Monocyte (primary cell): ENCODE measurements around a stretch of chr13.

- PRO-cap, 2 experiments = no peak in any of the 2 experiments
Measured at GRCh38 chr13:43938878-43939569, 59.3 kb downstream of the LACC1 start.

DNA sequence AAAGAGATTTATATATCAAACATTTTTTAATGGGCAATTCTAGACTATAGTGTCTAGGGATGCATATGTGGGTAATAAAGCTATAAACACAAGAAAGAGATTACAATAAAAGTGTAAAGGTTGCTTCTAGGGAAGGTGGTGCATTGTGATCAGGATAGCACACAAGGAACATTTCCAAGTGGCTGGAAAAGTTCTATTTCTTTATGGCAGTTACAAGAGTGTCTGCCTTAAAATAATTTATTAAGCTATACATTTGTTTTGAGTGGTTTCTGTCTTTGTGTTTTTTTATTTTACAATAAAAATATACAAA lies 59.7 kb downstream of the SMIM2 start:
- PRO-cap, 2 experiments = no peak in any of the 2 experiments

GRCh38 chr13:44191256-44191911 lies 30.3 kb upstream of the SMIM2 start:
- PRO-cap, 2 experiments = no peak in any of the 2 experiments

DNA sequence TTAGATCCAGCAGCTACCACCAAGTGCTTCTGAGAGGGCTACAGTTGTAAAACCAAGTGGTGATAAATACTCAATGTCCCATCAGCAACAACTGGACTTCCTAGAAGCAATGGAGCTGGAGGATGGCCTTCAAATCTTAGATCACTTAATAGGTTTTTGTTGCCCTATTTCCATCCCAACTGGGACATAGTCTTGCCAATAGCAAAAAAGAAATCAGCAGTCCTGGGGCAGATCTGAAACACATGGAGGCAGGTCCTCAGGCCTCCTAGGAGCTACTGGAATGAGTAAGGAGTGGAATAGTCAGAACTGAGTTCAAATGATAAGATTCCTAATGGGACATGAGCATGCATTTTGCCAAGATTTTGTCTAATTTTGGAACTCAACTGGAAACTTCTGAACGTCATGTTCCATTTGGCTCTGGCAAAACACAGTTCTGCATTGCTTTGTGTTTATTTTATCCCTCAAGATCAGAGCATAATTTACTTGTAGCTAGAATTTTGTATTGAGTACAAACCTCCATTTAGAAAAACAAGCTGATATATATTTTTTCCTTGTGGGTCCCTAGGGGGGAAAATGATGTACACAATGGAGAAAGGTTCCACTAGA lies 63.3 kb upstream of the SMIM2 start:
- PRO-cap, 2 experiments = no peak in any of the 2 experiments

GRCh38 chr13:44310356-44310772 lies 63.3 kb upstream of the SERP2 start:
- PRO-cap, 2 experiments = no peak in any of the 2 experiments

GRCh38 chr13:44363750-44364469 lies 9.7 kb upstream of the SERP2 start:
- PRO-cap, 2 experiments = no peak in any of the 2 experiments

GRCh38 chr13:44374001-44374720 lies 537 bp downstream of the SERP2 start:
- PRO-cap, 2 experiments = no peak in any of the 2 experiments

DNA sequence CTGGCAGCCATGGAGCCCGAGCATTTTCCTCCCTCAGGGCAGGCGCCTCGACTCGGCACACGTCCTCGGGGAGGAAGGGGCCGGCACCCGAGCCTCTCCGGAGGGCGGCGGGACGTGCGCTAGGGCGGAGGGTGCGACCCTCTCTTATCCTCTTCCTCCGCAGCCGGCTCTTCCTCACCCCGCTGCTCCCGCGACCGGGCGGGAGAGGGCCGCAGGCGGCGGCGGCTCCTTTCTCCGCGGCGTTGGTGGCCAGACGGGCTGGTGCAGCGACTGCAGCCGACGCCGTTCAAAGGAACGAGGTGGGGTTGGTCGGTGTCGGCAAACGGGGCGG lies 714 bp upstream of the TSC22D1 start:
- PRO-cap, 2 experiments = peak in 2 of 2 experiments; most common plus-strand start position 233 of the sequence (in 2); most common minus-strand start position 61 of the sequence (in 1)

DNA sequence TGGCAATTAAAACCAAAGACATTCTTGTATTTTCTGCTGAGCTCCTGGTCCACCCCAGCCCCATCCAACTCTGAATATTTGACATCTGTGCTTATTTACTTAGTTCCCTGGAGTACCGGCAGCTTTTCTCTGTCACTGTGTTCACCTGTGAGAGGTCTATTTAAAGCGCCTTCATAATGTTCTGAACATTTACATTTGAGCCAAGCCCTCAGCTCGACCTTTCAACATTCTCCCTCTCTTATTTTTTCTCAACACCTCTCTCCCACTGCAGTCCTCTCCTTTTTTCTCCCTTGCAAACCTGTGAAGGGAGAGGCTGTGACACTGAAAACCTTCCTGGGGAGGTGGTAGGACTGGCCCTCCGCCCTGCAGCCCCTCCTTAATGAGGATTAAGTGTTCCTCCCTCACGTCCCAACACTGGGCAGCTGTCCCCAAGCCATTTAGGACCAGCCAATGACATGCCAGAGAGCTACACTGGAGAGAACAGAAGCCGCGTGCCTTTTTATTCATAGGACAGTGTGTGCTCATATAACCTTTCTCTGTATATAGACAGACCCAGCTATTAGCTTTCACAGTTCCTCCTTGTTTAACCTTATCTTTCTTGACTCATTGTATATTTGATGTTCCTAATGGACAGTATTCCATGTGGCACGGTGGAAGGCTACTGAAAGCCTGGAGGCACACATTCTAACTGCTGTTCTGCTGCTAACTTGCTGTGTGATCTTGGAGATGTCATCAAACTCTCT lies 134.8 kb downstream of the NUFIP1 start:
- PRO-cap, 2 experiments = no peak in any of the 2 experiments

- PRO-cap, 2 experiments = no peak in any of the 2 experiments
Measured at GRCh38 chr13:45056173-45056889, 64.0 kb upstream of the GTF2F2 start.

GRCh38 chr13:45336758-45337470 lies 4.1 kb downstream of the TPT1 start:
- PRO-cap, 2 experiments = peak in 2 of 2 experiments; most common minus-strand start chr13:45336885 (in 2)

DNA sequence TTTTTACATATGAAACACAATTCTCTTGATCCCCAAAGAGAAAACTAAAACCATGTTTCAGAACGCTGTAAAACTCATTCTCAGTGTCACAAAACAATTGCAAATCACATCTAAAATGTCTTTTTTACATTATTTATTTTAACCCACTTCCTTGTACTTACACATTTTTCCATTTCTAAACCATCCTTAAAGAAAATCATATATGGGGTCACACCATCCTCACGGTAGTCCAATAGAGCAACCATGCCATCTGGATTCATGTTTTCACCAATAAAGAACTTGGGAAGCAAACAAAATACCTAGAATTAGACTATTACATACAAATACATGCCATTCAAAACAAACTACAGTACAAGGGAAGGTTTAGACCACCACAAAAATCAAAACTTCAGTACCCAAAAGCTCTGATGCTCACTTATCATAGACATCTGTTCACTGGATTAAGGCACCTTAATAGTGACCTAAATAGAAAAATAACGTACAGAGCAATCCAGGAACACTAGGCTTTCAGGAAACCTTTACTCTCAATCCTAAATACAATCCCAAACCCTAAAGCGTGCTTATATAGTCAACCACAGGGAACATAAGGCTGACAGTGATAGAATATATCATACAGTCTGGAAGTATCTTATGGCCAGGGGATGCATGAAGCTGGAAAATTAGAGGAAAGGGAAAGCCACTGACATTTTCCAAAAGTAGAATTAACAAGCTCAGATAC lies 2.3 kb downstream of the TPT1 start:
- PRO-cap, 2 experiments = peak in 1 of 2 experiments; most common minus-strand start position 505 of the sequence (in 1)

DNA sequence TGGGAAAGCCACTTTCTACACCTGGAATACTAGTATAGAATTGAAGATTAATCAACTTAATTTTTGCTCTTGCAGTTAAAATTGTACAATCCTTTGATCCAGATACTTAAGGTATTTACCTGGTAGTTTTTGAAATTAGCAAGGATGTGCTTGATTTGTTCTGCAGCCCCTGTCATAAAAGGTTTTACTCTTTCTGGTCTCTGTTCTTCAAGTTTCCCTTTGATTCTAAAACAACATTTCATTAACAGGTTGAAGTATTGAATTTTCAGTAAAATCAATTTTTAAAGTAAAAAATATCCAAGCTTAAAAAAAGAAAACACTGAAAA lies 1.6 kb downstream of the TPT1 start:
- PRO-cap, 2 experiments = no peak in any of the 2 experiments

DNA sequence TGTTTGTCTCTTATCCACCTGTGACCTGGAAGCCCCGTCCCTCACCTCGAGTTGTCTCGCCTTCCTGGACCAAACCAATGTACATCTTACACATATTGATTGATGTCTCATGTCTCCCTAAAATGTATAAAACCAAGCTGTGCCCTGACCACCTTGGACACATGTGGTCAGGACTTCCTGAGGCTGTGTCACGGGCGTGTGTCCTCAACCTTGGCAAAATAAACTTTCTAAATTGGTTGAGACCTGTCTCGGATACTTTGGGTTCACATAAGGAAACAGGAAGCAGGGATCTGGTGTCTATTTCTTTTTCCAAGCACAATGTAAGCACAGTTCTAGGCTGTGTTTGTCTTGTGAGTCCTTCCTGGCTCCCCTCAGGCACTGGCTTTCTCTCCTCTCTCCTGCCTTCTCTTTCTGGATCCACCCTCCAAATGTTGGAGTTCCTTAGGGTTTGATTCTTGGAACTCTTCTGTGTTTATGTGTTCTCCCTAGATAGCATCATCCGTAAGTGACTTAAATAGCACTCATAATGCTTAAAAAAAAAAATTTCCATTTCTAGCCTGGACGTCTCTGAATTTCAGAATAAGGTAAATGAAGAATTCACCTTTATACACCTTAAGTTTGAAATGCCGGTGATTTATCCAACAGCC lies 27.6 kb upstream of the TPT1 start:
- PRO-cap, 2 experiments = no peak in any of the 2 experiments

GRCh38 chr13:45847596-45847995 lies 4.0 kb downstream of the SIAH3 start:
- PRO-cap, 2 experiments = no peak in any of the 2 experiments

DNA sequence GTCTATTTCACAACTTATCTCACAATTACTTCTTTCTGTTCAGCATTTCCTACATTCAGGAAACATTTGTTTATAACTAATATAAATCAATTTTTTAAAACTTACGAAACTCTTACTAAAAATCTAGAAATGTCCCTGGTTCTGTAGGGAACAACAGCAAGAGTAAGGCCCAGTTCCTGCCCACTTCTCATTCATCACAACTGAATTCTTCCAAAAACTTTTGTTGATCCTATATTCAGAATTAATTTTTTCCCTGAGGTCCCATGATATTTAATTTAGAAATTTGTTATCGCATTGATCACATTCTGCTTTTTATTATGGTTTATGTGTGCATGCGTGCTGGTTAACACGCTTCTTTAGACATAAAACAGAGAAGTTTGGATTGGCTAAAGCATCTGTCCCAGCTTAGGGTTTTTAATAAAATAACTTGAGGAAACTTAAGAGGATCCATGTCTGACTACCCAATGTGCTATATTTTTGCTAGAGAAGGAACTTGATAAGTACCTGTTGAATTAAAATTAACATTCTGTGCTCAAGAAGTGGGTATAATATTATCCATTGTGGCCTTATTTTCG lies 18.8 kb upstream of the CPB2 start:
- PRO-cap, 2 experiments = peak in 2 of 2 experiments; most common minus-strand start position 205 of the sequence (in 2)

GRCh38 chr13:46124340-46125059 lies 19.7 kb upstream of the CPB2 start:
- PRO-cap, 2 experiments = peak in 2 of 2 experiments; most common minus-strand start chr13:46124792 (in 2)

DNA sequence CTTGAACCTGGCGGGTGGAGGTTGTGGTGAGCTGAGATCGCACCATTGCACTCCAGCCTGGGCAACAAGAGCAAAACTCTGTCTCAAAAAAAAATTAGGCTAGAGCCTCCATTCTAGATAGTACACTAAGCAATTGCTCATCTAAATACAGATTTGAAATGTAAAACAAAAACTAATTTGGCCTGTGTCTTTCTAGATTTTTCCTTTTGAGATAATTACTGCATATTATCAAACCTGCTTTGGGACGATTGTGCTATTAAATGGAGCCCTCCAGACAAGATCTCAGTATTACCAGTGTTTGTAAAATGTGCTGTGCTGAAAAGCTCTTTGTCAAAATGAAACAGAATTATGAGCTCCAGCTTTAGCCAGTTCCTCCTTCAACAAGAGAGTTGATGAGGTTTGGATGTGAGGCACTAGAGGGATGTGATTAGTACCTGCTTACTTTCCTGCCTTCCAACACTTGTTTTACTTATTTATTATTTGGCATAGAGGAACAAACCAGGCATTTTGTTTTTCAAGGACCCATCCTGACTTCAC lies 32.7 kb upstream of the CPB2 start:
- PRO-cap, 2 experiments = no peak in any of the 2 experiments

DNA sequence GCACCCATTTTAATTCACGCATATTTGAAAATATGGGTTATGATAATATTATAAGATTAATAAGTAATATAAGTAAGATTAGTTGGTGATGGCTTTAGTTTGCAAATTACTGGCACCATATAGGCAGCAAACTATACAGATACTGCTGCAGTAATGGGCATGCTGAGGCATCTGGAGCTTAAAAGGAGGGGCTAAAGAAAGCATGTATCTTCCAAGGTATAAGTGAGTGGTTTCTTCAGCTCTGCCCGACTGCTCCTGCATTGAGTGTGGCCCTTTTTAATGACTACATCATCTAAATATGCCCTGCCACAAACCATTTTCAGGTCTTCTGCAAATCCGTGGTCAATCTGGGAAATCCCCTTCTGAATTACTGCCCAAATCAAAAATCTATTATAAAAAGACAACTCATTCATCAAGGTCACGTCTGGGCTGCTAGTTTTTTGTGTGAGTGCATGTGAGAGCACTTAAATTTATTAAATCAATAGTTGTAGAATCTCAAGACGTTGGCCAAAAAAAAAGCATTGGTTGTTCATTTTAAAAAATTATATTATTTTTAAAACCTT lies 16.5 kb downstream of the LCP1 start:
- PRO-cap, 2 experiments = no peak in any of the 2 experiments

- PRO-cap, 2 experiments = peak in 2 of 2 experiments; most common plus-strand start chr13:46168641 (in 1); most common minus-strand start chr13:46168519 (in 2)
Measured at GRCh38 chr13:46168338-46168720, 13.6 kb downstream of the LCP1 start.